Spinal cord (tissue), 3 donors: Measurements from ENCODE around the gene CCDC178.

GRCh38 chr18:31024113-31024570 is 18.4 kb downstream of the DSC3 start:
- PRO-cap: no peak
- RAMPAGE, long total RNA: no peak

DNA sequence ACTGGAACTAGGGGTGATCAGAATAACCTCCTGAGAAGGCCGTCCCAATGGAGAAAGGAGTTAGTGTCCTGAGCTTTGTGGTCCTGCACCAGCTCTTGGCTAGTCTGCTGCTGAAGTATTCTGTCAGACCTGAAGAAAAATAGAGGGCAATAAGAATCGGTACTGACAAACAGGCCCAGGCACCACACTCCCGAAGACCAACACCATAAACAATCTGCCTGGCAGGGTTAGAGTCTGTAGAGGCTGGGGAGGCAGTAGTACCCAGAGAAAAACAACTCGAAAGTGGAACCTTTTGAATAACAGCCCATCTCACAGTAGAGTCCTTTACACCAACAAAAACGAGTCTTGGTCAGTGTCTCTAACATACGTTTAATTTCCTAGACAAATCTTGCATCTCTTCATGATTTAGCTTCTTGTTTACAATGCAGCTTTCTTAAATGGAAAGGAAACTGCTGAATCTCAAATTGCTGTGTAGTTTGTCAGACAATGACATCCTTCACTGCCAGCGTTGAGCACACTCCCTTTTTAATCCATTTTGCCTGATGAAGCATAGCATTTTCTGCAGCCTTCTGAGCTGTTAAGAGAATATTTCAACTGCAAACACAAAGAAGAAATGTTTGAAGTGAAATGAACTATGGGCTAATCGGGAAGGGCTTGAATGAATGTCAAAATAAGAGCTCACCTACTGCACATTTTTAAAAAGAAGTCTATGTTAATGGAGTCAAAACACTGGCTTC is 73.1 kb upstream of the DSG1 start:
- PRO-cap: no peak
- RAMPAGE, long total RNA: no peak

- PRO-cap: no peak
- RAMPAGE, long total RNA: no peak
Measured at GRCh38 chr18:31278653-31279153, 39.3 kb upstream of the DSG1 start.

GRCh38 chr18:31581399-31581936 is 10.2 kb upstream of the TTR start:
- PRO-cap: no peak
- RAMPAGE, long total RNA: no peak

DNA sequence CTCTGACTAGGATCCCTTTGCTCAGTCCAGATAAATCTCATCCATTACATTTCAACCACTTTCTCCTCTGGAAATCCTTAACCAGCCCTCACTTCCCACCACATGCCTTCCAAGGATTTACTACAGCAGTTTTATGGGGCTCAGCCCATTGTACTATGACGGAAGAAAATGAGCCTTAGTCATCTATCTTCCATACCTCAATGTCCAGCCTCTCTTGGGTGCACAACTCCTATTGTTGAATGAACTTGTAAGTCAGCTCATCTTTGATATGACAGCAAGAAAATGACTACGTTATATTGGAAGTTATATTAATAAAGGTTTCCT is 3.5 kb downstream of the B4GALT6 start:
- PRO-cap: no peak
- RAMPAGE, long total RNA: no peak

DNA sequence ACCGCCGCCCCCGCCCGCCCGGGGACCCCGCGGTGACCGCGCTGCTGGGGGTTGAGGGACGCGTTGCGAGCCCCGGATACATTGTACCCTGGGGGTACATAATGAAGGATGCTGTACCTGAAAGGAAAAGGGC is 1.1 kb upstream of the B4GALT6 start:
- PRO-cap: no peak
- RAMPAGE, long total RNA: no peak

- PRO-cap: no peak
- RAMPAGE, long total RNA: no peak
Measured at GRCh38 chr18:32381547-32382383, 88.9 kb downstream of the GAREM1 start.

- PRO-cap: no peak
- RAMPAGE, long total RNA: no peak
Measured at GRCh38 chr18:32384147-32384402, 86.6 kb downstream of the GAREM1 start.

DNA sequence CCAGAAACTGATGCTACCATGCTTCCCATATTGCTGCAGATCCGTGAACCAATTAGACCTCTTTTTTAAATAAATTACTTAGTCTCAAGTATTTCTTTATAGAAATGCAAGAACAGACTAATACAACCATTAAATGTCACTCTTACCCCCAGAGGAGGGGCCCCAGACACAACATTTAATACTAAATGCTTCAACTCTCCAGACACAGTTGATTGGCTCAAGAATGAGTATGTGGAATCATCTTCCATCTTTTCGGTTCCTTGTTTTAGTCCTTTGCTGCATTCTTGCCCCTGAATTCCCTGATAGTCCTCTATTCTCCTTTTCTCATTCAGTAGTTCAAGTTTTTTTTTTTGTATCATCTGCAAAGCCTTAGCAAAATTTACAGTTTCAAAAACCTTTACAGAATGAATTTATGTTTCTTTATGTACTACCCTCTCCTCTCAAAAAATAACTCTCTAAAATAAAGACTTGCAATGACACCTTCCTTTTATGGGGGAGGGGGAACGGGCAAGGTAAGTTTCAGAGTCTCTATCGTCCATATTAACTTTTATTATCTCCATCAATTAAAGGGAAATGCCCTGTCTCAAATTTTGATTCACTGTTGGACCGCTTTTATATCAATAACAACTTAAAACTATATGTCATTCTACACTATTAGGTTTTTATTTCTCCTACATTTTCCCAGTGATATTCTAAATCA is 41.9 kb downstream of the GAREM1 start:
- PRO-cap: no peak
- RAMPAGE, long total RNA: no peak

GRCh38 chr18:33013973-33014206 is 241.1 kb upstream of the KLHL14 start:
- PRO-cap: no peak
- RAMPAGE, long total RNA: no peak

DNA sequence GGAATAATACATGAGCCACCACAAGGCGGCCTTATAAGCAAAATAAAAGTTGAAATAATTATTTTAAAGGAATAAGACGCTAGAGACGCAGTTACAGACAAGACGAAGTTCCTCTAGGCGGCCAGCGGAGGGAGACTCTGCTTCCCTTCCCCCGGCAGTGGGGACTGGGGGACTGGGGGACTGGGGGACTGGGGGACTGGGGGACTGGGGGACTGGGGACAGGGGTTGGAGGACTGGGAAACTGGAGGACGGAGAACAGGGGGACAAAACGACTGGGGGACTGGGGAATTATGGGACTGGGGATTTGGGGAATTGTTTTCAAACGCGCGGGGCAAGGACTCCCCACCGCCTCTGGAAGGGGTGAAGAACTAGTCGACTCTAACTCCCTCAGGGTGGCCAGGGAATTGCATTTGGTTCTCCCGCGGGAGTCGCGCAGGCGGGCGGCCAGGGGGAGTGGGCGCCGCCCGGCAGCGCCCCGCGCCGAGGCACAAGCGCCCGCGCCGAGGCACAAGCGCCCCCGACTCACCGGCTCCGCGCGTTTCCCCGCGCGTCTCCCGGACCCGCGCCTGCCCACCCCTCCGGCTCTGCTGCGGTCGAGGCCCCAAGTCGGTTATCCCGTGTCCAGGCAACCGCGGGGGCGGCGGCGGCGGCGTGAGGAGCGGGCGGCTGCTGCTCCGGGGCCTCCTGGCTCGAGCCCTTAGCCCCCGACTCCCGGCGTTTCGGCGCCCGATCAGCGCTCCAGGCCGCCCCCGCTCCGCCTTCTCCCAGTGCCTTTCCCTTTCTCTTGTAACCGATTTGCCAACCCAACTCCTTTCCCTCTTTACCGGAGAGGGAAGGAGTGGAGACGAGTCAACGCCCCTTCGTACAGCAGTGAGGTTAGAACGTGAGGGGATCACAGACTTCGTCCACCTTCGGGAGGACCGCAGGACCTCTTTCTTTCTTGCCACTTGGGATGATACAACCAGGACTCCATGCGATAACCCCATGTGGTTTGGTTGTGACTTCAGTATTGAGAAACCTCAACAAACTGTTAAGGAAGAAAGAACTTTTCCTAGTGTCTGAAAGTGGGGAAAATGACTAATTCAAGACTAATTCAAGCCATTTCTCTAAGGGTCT is at the start of gene CCDC178:
TSS of gene CCDC178 (minus strand) at position 595 of the 1,116 bp plus-strand sequence.
- PRO-cap: no peak
- RAMPAGE, long total RNA: no peak

DNA sequence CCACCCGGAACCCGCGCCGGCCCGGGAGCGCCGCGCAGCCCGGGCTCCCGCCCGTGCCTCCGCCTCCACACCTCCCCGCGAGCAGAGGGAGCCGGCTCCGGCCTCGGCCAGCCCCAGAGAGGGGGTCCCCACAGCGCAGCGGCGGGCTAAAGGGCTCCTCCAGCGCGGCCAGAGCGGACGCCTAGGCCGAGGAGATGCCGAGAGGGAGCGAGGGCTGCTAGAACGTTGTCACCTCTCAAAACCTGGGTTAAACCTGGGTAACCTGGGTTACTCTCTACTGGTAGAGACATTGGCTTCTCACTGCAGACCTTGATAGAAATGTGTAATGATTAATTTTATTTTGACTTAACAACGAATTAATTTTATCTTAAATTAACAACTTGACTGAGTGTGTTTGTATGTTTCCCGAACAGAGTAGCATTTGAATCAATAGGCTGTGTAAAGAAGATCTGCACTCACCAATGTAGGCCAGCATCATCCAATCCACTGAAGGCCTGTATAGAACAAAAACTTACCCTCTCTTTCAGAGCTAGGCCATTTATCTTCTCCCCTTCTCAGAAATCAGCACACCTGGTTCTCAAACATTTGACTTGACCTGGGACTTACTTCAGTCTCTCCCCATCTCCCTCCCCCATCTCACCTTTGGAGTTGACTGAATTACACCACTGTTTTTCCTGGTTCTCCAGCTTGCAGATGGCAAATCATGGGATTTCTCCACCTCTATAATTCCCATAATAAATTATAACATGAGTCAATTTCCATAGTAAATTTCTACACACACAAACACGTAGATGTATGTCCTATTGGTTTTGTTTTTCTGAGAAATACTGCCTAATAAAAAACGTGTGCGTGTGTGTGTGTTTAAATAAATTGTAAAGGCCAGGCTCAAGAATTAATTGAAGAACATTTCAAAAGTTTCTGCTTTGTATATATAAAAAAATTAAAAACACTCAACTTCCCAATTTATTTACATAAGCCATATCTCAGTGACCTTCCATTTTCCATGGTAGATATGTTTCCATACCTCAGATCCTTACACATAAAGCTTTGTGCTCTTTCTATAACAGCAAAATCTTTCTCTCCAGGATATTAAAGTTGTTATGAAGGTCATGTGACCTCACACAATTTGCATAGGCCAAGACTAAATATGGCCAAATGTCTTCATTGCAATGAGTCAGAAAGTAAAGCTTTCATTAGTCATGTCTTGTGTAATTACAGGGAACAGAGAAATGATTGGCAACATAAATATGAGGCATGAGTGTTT is 243.0 kb downstream of the ASXL3 start:
- PRO-cap: no peak
- RAMPAGE, long total RNA: no peak

DNA sequence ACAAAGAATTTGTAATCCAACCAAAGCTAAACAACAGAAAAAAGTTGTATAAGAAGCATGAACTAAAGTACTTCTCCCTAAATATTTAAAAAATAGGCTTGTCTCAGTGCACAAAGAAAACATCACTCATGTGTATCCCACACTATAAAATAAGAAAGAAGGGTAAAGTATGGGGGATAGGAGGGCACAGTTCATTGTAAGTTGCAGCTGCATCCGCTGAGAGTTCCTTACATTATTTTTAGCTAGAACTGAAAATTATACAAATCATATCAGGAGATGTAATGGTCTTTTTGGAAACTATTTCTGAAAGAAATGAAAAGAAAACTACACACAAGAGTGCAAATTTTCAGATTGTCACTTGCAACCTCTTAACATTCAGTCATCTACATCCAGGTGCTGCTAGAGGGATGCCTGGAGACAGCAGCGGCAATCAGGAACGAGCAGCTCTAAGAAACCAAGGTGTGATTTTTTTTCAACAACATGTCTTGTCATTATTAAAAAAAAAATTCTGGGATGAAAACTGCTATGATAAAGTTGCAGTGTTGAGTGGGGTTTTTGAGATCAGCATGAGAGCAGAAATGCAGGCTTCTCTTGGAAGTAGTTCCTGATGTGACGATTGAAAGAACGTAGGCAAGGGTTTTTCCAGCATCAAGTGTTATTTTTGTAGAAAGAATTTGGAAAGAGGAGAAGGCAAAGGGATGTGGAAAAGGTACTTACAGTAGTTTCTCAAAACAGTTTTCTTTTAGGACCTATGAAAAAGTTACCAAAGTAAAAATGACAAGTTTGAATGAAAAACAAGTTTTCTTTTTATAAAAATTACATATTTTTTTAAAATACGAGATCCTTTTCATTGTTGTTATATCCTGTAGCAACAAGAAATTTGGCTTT is 273.8 kb downstream of the ASXL3 start:
- PRO-cap: no peak
- RAMPAGE, long total RNA: no peak

GRCh38 chr18:34659627-34660146 is 50.4 kb upstream of the DTNA start:
- PRO-cap: no peak
- RAMPAGE, long total RNA: no peak

GRCh38 chr18:34707703-34708191 is 2.4 kb upstream of the DTNA start:
- PRO-cap: no peak
- RAMPAGE, long total RNA: no peak

GRCh38 chr18:34853058-34853563 is 143.0 kb downstream of the DTNA start:
- PRO-cap: no peak
- RAMPAGE, long total RNA: no peak

- PRO-cap: no peak
- RAMPAGE, long total RNA: no peak
Measured at GRCh38 chr18:34976091-34976656, 65.0 kb upstream of the MAPRE2 start.

GRCh38 chr18:35027126-35027832 is 13.9 kb upstream of the MAPRE2 start:
- PRO-cap: no peak
- RAMPAGE, long total RNA: no peak

DNA sequence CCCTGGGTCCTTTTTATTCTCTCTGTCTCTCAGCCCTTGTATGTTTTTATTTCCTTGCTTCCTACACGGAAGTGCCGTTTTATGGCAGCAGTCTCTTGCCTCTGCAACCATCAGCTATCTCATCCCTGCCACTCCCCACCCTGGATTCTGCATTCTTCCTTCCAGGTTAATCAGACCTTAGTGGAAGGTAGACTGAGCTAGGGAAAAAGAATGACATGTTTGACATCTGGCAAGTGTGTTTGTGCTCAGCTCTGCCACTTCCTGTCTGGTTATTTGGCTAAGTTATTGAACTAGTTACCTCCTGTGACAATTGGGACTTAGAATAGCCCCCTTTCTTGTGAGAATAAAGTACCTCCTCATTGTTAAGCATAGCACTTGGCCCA is 11.0 kb upstream of the MAPRE2 start:
- PRO-cap: no peak
- RAMPAGE, long total RNA: no peak

GRCh38 chr18:35059980-35060548 is 18.9 kb downstream of the MAPRE2 start:
- PRO-cap: no peak
- RAMPAGE, long total RNA: no peak